ENCODE results near the gene SLF1.

DNA sequence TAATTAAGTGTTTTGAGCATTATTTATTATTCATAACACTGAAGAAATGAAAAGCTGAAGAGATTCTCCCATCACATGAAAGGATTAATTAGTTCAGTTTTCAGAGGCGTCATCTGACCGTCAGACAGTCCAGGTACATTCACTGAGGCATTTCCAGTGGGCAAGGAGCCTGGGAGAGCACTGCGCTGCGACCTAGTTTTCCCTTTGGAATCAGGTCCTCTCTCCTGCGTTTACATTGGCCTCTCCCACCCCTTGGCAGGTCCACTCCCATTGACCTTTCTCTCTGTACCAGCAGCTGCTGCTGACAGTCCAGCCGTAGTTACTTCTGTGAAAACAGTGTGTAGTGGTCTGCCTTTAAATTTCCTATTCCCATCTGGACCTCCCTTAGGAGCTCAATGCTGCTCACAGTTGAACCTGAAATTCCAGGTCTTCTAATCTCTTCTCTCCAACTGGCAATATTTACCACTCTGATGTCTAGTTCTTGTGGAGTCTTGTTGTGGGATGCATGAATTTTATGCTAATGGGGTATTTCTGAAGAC, 25.8 kb downstream of the ARRDC3 start:
- PRO-cap, 2 experiments, result no peak in any of the 2 experiments

DNA sequence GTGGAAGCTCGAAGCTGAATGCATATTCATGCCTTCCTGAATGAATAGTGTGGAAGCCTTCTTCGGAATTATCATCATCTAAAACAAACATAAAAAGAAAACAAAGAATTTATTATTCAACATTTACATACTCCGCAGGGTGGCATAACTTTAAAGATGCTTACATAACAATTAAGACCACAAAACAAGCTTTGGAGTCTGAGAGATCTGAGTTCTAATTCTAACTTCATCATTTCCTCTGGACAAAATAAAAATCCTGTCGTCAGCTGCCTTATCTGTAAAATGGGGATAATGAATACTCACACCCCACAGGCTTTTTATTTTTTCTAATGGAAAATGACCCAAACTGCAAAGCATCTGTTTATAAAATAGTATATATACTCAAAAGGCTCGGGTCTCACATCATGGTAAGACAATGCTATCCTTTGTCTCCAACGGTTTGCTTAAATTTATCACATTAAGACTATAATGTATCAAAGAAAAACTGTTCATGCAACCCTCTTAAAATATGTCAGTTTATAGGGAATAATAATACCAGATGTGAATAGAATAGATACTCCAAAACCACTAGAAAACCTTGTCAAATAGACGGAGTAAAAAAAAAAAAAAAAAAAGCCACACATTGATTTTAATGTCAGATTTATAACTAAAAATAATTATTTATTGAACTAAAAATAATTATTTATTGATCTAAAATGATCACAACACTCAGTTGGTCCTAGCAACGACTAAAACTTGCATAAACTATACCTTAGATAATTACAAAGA, 4.2 kb downstream of the ARRDC3 start:
- PRO-cap, 2 experiments, result no peak in any of the 2 experiments

DNA sequence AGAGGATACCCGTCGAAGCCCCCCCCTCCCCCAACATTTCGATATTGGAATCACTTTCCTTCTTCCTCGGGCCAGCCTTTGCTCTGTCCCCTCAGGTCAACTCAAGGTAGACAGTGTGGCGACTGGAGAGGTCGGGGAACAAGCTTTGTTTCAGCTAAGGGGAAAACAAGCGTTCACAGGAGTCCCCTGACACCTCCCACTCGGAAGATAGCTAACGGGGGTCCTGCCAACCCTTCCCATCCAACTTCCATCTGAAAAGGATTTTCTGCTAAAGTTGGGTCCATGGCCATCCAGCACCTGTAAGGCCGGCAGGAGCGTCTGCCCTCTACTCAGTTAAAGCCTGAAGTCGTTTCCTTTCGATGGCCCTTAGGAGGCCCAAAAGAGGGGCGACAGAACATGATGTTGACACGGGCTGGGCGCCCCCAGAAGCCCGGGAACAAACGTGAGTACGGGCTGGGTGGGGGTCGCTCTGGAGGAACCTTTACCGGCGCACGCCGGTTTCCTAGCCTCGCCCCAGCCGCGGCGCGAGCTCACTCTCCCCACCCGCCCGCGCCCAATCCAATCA, 2.6 kb downstream of the ARRDC3 start:
- PRO-cap, 2 experiments, result peak in 2 of 2 experiments; most common minus-strand start position 504 of the sequence (in 2)

- PRO-cap, 2 experiments, result no peak in any of the 2 experiments
Measured at GRCh38 chr5:92199343-92199731, 816.2 kb upstream of the ARRDC3 start.

GRCh38 chr5:93422280-93422539, 160.8 kb upstream of the NR2F1 start:
- PRO-cap, 2 experiments, result no peak in any of the 2 experiments

DNA sequence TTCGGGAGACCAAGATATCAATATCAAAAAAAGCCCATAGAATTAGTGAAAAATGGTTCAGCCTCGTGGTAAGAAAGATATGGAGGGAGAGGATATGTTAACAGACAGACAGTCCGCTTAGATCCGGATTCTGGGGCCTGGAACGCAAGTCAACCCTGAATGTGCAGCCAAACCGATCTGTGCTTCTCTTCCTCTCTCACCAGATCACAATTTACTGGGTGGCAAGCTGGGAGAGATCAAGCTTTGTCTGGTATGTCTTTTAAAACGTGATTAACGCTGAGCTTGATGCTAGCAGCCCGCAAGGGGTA, 5.0 kb upstream of the NR2F1 start:
- PRO-cap, 2 experiments, result no peak in any of the 2 experiments

DNA sequence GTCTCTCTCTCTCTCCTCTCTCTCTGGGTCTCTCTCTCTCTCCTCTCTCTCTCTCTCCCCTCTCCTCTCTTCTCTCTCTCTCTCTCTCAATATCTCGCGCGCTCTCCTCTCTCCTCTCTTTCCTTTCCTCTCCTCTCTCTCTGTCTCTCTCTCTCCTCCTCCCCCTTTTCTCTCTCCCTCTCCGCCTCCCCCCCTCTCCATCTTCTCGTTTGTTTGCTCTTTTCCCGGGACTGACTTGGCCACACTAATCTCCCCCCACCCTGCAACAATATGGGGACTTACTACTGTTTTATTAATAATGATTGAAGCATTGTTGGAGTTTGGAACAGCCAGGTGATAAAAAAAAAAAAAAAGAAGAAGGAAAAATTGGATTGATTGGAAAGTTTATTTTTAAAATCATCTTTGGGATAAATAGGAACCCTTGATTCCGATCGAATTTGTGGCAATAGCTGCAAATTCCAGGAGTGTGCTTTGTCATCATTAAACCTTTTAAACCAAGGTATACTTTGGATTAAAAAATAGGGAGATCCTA, 1.0 kb upstream of the NR2F1 start:
- PRO-cap, 2 experiments, result no peak in any of the 2 experiments

- PRO-cap, 2 experiments, result no peak in any of the 2 experiments
Measured at GRCh38 chr5:93584928-93585937, 2.2 kb downstream of the NR2F1 start.

- PRO-cap, 2 experiments, result no peak in any of the 2 experiments
Measured at GRCh38 chr5:93602266-93603014, 19.4 kb downstream of the NR2F1 start.

GRCh38 chr5:94471505-94471889, 146.9 kb downstream of the KIAA0825 start:
- PRO-cap, 2 experiments, result no peak in any of the 2 experiments

DNA sequence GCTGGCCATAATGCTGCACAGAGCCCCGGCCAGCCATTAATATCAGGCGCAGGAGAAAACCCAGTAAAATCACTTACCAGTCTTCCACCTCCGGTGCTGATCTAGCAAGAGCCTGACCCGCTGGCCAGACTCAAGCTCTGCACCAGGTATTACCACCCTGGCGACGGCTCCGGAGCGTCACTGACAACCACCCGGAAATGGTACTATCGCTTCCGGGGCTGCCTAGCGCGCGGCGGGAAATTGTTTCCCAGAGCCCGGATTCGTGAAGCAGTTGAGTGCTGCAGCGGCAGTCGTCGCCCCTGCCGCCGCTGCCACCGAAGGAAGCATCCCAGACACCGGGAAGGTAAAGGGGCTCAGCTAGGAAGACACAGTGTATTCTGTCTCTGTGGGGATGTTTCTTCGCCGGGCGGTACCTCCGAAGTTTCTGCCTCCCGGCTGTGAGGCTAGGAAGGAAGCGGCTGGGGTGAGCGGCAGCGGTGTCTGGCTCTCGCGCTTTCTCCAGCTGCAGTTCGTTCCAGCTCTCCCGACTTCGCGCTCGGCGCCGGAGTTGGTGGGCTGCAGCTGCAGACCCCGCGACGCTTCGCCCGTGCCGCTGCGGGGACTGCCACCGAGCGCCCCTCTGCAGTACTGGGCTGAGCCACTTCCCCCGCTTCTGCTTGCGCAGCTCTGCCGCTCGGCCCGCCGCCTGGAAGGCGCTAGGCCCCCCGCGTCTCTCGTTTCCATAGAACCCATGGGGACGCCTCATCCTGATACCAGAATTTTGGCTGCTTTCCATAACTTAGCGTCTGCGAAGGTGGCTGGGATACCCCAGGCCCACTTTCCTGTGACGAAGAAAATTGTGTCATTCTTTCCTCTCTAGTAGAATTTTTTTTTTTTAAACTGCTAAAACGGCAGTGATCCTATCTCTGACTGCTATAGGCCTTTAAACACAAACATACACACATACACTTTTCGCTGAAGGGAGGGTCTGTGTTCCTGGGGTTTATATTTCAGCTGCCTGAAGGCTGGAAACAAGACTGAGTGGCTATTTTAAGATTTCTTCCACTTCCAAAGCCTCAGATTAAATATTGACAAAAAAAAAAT, at the start of gene SLF1:
TSS of gene SLF1 (plus strand) at position 247 of the 1,083 bp plus-strand sequence.
- PRO-cap, 2 experiments, result peak in 2 of 2 experiments; most common plus-strand start position 270 of the sequence (in 2); most common minus-strand start position 103 of the sequence (in 2)

DNA sequence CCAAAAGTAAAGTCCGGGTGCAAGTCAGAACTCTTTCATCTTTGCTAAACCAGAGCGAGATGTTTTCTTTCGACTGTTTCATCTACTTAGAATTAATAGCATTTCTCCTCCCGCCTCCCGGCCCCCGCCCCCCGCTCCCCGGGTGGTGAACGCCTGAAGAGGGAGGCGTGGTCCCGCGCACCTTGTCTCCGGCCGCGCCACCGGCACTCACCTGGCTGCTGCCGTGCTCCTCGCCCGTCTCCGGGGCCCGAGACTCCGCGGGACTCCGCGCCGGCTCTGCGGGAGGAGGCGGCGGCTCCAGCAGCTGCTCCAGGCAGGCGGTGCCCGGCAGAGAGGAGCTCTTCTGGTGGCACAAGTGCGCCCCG, 1.3 kb downstream of the MCTP1 start:
- PRO-cap, 2 experiments, result no peak in any of the 2 experiments

DNA sequence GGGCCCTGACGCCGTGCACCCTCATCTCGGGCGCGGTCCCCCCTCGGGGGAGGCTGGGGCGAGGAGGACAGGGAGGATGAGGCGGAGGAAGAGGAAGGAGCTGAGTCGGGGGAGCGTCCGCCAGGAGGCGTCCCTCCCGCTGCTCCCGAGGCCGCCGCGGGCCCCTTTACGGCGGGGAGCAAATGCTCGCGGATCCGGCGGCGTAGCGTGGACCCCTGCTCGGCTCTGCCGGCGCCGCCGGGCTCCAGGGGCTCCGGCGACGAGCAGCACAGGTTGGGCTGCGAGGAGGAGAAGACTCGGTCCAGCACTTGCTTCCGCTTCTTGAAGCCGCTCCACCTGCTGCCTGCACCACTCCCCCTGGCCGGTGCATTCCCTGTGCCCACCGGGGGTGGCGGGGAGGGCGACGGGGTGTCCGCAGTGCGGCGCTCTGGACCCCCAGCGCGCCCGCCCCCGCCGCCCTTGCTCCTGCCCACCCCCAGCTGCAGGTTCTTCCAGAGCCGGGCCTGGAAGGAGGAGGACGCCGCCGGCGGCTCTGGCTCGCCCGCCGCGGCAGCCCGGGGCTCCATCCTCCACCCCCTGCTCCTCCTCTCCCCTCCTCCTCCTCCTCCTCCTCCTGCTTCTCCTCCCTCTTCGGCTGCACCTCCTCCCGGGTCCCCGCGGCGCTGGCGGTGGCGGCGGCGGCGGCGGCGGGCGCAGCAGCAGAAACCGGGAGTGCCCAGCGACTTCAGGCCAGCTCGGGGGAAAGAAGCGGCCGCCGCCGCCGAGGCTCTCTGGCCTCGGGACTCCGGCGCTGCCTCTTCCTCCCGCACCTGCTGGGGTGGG, 673 bp downstream of the MCTP1 start:
- PRO-cap, 2 experiments, result no peak in any of the 2 experiments

GRCh38 chr5:95478045-95478678, 76.6 kb downstream of the SKIC3 start:
- PRO-cap, 2 experiments, result no peak in any of the 2 experiments

- PRO-cap, 2 experiments, result no peak in any of the 2 experiments
Measured at GRCh38 chr5:95541790-95541998, 13.1 kb downstream of the SKIC3 start.

DNA sequence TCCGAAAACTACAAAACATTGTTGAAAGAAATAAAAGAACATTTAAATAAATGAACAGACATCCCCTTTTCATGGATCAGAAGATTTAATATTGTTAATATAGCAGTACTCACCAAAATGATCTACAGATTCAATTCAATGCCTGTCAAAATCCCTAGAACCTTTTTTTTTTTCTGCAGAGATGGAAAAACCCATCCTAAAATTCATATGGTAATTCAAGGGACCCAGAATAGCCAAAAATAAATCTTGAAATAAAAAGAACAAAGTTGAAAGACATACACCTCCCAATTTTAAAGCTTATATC, 5.2 kb downstream of the ARSK start:
- PRO-cap, 2 experiments, result no peak in any of the 2 experiments

DNA sequence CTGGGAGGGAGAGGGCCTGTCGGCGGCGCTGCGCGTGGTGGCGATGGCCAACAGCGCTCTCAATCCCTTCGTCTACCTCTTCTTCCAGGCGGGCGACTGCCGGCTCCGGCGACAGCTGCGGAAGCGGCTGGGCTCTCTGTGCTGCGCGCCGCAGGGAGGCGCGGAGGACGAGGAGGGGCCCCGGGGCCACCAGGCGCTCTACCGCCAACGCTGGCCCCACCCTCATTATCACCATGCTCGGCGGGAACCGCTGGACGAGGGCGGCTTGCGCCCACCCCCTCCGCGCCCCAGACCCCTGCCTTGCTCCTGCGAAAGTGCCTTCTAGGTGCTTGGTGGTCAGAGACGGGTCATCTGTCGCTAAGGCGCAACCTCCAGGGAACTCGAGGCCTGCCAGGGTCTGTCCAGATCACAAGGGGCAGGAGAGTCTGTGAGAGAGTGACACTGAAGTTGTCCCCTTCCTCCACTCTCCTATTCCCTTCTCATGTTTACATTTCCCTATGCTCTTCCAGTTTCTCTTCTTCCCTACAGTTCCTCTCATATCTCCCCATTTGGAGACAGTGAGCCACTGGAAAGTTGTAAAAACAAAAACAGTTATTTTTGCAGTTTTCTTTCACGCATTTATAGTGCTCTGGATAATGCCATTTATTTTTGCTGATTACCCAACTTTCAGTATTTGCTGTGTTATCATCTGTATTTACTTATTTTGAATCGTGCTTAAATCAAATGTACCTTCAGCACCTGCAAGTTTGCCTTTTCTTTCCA, 1.6 kb downstream of the GPR150 start:
- PRO-cap, 2 experiments, result peak in 2 of 2 experiments; most common plus-strand start position 228 of the sequence (in 1); most common minus-strand start position 470 of the sequence (in 2)

GRCh38 chr5:95727172-95727578, 4.0 kb upstream of the RHOBTB3 start:
- PRO-cap, 2 experiments, result no peak in any of the 2 experiments

- PRO-cap, 2 experiments, result peak in 2 of 2 experiments; most common plus-strand start chr5:95731793 (in 2); most common minus-strand start chr5:95731792 (in 2)
Measured at GRCh38 chr5:95731403-95732240, 486 bp downstream of the RHOBTB3 start.

DNA sequence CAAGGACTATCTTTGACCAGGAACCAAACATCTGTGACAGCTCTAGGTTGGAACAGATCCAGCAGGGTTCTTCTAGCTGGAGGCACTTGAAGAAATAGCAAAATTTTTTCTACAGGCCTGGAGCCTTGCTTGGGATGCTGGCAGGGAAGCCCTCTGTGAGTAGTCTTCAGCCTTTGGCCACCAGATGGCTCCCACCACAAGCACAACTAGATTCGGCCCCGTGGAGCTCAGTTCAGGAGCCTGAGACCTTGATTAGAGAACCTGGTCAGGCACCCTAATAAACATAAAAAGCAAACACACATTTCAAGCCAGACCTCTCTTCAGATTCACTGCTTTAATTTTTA, 41.5 kb downstream of the GLRX start:
- PRO-cap, 2 experiments, result no peak in any of the 2 experiments

Measured in Metastatic Liver Carcinoma in the Adrenal Gland (tissue), 2 donors.